SP-49 (cell line): ENCODE data around the genes IP6K3 and SMIM29.

GRCh38 chr6:33716830-33717800 is 5.6 kb upstream of the UQCC2 start:
- PRO-cap, result no peak

GRCh38 chr6:33743860-33744923 is 2.5 kb downstream of the IP6K3 start:
- PRO-cap, result no peak

DNA sequence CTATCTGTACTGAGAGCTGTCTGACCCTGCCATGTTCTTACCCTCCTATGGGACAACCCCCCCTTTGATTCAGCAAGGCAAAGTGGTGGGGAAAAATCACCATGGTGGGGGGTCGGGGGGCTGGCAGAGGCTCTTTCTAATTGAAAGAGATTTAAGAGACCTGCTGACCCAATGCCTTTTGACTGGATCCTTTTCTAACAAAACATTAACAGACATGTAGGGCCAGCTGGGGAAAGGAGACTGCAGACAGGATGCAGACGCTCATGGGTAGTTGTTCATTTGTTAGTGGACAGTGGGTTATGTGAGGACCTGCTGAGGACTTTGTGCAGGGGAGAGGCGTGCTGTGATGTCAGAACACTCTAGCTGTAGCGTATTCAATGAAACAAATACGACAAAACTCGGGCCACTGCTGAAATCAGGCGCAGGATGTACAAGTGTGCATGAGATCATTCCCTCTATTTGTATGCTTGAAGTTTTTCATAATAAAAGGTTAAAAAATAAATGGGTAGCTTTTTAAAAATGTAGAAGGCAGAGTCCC is 1.2 kb downstream of the IP6K3 start:
- PRO-cap, result no peak

DNA sequence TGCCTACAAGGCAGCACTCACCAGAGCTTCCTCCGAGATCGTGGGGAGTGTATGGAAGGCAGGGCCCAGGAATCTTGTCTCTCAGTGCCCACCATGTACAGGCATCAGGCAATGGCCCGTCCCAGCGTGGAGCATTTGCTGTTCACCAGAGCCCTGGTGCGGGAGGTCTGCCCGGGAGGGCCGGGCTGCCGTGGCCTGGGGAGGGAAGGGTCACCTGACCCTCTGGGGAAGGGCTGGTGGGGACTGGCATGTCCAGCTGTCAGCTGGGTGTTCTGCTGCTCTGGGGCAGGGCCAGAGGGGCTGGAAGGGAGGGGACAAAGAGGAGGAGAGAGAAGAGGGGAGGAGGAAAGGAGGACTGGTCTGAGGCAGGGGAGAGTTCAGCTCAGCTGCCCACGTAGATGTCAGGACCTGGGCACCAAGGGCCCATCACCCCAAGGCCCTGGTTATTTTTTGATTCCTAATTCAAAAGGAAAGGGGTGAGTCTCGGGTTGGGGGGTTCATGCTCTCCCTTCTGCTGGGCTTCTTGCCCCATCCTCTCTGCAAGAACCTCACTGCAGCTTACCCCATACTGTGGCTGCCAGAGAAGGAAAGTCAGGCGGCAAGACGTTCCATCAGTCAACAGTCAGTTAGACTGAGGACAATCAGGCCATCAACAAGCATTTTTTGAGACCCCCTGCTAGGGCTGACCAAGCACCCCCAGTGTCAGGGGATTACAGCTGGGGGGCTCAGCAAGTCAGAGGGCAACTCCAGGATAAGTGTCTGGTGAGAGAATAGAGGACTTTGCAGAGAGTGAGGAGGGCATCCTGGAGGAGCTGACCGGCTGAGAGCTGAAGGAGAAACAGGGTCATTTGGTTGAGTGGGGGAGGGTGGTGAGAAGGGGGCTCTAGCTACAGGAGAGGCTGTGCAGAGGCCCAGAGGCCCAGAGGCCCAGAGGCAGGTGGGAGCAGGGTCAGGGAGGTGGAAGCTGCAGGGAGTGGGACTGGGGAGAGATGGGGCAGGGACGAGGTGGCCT is at the start of gene IP6K3:
Gene IP6K3, minus strand, starts transcription at position 169 of the 1,012 bp plus-strand sequence.
- PRO-cap, result no peak

DNA sequence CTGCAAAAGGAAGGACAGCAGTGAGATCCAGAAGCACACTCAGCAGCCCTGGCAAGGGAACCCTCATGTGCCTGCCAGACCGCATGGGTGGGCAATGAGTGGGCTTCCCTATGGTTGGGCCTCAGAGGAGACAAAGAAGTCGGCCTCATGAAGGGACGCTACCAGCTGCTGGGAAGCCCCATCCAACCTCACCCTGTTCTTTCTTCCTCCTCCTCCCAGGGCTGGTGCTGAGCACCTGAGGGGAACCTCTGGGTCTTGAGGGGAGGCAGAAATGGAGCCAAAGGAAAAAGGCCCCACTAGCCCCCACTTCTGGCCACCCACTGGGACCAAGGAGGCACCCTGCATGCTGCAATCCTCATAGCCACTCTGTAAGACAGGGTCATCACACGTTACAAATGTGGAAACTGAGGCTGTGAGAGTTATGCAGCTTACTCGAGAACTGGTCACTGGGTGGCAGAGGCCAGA is 18.3 kb downstream of the LEMD2 start:
- PRO-cap, result no peak

- PRO-cap, result no peak
These were observed 12.1 kb downstream of the LEMD2 start for GRCh38 chr6:33776793-33777224.

DNA sequence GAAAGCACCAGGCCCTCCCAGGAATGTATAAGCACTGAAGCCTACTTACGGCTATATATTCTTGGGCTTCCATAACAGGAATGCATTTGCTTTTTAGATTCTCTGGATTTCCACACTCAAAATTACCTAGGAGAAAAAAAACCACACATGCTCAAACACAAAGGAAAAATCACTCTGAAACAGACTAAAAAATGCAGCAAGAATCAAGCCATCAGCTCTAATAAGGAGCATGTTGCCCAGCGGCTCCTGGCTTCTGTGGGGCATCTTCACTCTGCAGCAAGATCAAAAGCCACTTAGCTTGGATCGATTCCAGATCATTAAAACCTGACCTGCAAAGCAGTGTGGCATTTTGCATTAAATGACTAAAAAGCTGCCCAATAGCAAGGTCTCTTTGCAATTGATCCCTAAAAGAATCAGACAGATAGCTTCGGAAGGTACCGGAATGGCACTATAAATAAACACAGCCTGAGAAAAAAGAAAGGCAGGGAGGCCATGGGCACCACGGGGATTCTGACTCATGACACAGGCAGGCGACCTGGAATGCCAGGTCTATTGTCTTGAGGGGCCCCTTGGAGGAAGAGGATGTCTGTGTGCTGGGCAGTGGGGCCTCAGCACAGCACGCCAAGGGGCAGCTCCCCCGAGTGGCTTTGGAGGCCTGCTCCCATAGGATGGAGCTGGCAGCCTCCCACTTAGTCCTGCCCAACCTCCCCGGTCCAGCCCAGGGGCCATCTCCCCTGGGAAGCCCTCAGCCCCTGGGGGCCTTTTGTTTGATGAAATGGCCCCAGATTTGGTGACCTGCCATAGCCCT is 7.7 kb downstream of the LEMD2 start:
- PRO-cap, result no peak

DNA sequence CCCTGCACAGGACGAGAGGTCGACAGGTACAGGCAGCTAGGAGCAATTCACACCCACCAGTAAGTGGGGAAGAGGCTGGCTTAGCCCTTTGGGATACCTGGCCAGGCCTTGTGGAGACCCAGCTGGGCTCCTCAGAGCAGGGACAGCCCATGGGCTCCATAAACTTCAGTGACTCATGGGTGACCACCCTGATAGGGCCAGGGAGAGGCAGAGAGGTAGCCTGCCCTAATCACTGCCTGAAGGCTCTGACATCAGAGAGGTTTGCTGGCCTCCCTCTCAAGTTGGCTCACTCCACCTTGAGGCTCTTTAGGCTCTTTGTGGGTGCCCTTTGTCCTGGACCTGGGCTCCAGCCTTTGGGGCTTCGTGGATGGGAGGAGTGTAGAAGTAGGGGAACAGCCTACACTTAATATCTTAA is 81.8 kb upstream of the MLN start:
- PRO-cap, result no peak

DNA sequence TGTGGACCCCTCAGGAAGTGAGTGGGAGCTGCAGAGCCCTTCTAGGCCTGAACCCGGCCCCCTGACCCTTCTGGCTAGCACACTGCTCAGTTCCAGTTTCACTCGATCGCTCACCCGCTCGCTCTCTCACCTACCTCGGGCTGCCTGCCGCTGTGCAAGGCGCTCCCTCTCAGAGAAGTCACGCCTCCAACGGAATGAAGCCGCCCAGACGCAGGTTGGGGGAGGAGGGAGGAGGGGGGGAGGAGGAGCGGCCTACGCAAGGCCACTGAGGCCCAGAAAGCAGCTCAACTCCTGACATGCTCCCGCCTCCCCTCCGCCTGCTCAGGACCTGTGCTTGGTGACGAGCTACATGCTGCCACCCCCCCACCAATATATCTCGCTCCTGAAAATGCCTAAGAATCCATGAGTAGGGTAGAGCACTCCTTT is 3.3 kb downstream of the GRM4 start:
- PRO-cap, result no peak

DNA sequence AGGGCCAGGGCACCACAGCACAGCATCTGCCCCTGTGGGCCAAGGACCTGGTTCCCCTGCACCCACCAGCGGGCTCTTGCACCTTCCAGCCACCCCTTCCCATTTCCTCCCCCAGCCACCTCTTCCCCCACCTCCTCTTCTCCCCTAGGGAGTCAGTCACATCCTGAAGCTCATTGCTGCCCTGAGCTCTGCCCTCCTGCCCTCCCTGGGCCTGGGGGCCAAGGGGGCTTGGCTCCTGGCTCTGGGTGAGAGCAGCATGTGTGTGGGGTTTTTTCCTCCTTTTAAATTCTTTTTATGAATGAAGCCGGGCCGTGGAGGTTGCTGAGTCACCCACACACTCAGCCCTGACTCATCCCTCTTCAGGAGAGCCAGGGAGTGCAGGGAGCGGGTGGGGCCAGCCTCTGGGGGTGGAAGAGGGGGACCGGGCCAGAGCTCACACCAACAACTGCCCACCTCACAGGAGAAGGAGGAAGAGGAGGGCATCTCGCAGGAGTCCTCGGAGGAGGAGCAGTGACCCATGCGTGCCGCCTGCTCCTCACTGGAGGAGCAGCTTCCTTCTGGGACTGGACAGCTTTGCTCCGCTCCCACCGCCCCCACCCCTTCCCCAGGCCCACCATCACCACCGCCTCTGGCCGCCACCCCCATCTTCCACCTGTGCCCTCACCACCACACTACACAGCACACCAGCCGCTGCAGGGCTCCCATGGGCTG is 4.3 kb downstream of the SMIM29 start:
- PRO-cap, result no peak

- PRO-cap, result no peak
These were observed 1.7 kb downstream of the SMIM29 start for GRCh38 chr6:34247144-34247533.

DNA sequence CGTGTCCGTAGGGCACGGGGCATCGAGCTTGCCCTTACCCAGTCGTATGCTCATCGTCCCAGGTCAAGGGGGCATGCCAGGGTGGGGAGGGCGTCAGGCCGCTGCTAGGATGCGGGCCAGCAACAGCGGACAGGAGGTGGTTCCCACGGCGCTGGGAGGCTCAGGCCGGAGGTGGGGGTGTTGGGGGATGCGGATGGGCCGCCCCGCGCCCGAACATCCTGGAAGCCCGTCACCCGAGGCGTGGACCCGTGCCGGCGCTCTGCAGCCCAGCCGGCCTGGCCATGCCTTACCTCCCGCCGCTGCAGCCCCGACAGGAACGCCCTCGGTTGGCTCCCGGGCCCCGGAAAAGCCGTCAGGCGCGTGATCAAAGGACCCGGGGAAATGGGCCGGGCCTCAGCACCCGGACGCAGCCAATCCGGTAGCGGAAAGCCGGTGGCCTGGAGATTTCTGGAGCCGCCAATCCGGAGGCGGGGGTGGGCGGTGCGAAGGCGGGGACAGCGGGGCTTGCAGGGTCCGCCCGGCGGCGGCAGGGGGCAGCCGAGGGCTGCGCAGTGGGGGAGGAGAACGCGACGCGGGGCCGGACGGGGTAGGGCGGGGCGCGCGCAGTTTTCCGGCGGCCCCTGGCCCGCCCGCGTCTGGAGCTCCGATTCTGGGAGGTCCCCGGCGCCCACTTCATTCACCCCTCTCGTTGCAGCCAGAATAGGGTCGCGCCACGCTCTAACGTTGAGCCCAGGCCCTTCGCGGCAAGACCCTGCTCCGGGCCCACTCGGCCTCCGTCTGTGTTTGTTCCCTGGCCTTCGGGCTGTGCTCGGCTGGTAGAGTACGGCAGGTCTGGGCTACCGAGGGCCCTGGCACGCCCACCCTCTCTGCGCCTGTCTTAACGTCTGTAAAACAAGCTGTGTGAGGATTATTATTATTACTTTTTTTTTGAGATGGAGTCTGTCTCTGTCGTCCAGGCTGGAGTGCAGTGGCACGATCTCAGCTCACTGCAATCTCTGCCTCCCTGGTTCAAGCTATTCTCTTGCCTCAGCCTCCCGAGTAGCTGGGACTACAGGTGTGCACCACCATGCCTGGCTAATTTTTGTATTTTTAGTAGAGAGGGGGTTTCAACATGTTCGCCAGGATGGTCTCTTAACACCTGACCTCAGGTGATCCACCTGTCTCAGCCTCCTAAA is at the start of gene SMIM29:
Gene SMIM29, minus strand, starts transcription at position 318 of the 1,175 bp plus-strand sequence.
- PRO-cap, result bidirectional peak, plus-strand start at position 563 of the sequence, minus-strand start at position 306 of the sequence

DNA sequence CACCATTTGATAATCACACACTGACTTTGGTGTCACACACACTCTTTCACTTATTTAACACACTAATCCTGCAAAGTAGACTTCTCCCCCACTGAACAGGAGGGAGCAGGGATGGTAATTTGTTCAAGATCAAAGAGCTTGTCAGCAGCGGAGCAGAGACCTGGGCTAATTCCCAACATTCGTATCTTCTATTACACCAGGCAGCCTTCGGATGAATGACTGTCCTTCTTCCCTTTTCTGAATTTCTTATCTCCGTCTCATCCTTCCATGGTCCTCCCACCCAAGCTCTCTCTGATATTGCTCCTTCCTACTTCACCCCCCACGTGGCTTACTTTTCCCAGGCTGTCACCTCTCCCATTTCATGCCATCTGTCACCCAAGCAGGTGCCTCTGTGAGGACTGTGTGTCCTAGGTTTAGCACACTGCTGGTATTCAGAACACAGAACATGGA is 28.5 kb upstream of the SMIM29 start:
- PRO-cap, result no peak

GRCh38 chr6:34383920-34384610 is 8.4 kb downstream of the NUDT3 start:
- PRO-cap, result no peak

GRCh38 chr6:34526859-34527664 is 29.1 kb downstream of the SPDEF start:
- PRO-cap, result no peak

DNA sequence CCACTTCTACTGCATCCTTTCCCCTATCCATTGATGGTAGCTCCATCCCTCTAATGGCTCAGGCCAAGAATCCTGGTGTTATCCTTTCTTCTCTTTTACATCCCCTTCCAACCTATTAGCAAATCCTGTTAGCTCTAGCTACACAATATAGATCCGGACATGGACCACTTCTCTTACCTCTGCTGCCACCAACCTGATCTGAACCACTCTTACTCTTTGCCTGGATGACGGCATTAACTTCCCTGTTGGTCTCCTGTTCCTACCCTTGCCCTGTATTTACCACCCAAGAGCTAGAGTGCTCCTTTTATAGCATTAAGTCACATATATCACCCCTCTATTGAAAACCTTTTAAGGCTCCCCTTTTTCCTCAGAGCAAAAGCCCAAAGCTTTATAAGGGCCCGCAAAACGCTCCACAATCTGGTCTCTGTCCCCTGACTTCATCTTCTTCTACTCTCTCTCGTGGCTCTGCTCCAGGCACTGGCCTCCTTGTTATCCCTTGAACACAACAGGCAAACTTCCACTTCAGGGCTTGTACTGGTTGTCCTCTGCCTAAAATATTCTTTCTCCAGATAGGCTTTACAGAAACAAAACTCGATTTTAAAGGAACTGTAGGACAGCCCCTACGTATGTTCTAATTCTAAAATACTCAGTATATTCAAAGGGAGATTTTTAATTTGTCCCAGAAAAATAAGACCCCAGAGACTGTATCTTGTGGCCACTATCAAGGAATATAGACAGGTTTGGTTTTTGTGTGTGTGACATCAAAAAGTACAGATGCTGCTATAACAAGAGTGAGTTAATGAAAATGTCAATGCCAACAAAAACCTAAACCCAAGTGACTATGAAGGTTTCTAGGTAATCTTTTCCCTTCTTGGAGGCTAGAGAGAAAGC is 43.9 kb upstream of the SPDEF start:
- PRO-cap, result no peak

- PRO-cap, result no peak
These were observed 62.5 kb upstream of the SPDEF start for GRCh38 chr6:34618516-34619175.

GRCh38 chr6:34624971-34625640 is 69.0 kb upstream of the SPDEF start:
- PRO-cap, result no peak

- PRO-cap, result no peak
These were observed 23.4 kb downstream of the ILRUN start for GRCh38 chr6:34673099-34673541.

DNA sequence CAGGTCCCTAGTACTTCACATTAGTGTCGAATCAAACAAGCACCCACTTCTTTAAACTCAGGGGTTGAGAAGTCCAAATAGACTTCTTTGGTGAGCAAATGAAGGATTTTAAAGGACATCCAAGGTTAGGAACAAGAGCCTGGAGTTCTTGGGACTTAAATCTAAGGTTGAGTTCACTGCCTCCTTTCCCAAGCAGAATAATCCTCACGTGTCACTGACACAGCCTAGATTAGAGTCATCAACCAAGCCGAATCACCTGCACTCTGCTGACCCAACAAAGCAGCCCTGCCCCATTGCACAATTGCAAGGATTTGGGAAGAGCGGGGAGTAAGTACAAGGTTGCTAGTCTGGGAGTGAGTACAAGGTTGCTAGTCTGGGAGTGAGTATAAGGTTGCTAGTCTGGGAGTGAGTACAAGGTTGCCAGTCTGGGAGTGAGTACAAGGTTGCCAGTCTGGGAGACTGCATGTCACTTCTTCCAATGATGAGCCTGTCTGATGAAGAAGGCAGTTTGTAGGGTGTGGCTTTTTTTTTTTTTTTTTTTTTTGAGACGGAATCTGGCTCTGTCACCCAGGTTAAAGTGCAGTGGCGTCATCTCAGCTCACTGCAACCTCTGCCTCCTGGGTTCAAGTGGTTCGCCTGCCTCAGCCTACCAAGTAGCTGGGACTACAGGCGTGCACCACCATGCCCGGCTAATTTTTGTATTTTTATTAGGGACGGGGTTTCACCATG is 16.8 kb upstream of the SNRPC start:
- PRO-cap, result no peak